ENCODE measurements around a stretch of chr10.

- PRO-cap = no peak
Observed at GRCh38 chr10:29113080-29113760, 175.7 kb upstream of the LYZL1 start.

DNA sequence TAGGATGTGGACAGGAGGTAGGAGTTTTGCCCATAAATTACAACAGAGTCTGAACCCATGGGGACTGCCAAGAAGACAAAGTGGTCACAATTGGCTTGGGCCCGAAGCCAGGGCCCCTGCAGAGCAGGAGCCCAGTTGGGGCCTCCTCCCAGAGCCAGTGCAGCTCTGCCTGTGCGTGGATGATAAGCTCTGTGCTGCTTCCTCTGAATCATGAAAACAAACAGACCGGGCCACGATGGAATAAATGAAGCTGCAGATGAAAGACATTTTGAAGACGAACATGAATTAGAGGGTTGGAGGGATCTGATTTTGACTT is 156.9 kb upstream of the LYZL1 start:
- PRO-cap = no peak

- PRO-cap = no peak
Observed at GRCh38 chr10:29326761-29327422, 38.0 kb downstream of the LYZL1 start.

DNA sequence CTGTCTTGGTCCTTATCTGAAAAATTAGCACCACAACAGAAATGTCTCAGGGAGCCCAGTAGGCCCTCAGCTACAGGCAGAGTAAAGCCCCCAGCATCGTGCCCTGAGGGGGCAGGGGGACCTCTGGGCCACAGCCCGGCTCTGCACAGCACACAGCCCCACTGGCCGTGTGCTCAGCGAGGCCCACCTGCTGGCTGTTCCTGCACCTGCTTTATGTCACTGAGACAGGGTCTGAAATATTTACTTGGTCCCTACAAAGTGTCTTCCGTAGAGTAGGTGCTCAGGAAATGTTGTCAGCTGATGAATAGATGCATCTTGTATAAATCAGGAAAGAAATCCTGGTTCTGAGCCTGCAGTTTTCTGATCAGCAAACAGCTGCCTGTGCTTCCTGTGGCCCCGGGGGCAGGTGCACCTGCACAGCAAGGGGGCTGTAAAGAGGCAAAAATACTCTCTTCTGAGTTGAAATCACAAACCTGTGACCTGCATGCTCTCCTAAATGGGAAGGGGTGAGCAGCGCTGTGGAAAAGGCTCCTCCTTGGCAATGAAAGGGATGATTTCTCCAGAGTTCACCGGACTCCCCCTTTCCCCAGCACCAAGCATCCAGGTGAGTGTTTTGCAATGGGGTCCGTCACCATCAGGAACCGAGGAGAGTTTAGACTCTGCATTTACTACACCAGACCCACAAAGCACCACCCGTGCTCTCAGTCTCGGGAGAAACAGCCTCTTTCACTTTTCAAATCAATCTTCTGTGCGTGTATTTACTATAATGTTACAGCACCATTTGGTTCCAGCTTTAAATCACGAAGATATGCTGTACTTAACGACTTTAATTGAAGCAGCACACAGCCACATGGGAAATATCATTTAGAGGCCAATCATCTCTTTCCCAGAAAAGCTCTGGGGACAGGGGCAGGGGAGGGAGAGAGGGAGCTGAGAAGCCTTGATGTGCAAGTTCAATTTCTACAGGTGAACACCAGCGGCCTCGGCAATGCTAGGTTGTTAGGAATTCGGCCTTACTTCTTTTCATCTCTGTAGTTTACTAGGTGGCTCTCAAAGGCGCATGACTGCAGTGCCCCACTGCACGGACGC is 155.1 kb downstream of the SVIL start:
- PRO-cap = unidirectional peak, plus-strand start at position 391 of the sequence

DNA sequence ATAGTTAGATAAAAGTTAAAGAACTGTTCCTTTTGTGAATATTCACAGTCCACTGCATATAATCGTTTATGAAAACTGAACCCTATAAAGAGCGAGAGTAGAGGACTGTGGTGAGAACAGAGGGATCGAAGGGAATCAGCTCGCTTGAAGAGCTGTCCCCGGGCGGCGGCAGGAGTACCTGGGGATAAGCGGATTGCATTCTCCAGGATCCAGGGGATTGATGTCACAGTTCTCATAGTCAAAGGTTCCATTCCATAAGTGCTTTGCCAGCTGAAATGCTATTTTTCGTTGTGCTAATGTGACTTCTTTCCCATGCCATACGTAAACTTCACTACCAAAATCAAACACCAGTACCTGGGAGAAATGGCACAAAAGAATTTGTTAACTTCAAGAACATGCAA is 150.3 kb downstream of the SVIL start:
- PRO-cap = no peak

GRCh38 chr10:29504960-29505159 is 129.9 kb downstream of the SVIL start:
- PRO-cap = unidirectional peak, plus-strand start at chr10:29505038

GRCh38 chr10:29586919-29587669 is 47.7 kb downstream of the SVIL start:
- PRO-cap = no peak

- PRO-cap = no peak
Observed at GRCh38 chr10:29651278-29652257, 16.8 kb upstream of the SVIL start.

DNA sequence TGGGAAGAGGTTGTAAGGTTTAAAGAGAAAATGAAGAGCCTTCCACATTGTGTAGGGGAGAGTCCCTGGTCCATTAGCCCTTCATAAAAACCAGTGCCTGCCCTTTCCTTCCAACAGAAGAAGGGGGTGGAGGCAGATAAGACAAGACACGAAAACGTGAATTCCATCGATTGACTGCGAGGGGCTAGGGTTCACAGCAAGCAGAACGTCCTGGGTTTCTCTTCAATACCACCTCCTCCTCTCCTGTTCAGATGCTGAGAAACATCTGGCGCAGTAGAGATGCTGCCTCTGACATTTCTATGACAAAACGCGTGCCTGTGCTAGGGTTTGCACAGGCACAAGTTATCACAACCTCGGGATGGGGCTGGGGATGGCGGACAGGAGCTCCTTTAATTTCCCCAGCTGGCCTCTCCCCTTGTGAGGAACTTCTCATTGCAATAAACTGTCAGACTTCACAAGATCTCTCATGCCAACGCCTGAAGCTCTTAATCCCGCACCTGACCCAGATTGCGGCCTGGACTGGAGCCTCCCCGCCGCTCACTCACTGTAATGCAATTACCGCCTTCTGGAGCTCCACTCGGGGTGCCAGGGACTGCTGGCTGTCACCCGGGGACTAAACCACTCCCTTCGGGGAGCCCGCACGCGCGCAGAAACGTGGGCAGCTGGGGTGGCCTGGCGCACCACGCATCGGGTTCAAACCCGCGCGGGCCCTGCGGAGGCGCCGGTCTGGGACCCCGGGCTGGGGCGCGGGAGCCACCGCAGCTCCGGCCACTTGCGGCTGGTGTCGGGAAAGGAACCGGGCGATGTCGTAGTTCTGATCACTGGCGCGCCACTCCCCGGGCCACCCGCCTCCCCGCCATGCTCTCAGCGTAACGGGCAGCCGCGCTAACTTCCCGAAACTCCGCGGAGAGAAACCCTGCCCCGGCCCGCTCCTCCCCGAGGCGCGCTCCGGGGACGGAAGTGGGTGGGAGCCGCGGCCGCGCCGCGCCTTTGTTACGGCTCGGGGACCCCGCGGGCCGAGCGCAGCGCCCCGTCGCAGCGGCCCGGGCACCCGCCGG is 100.1 kb upstream of the SVIL start:
- PRO-cap = unidirectional peak, plus-strand start at position 113 of the sequence; bidirectional peak, plus-strand start at position 996 of the sequence, minus-strand start at position 808 of the sequence

DNA sequence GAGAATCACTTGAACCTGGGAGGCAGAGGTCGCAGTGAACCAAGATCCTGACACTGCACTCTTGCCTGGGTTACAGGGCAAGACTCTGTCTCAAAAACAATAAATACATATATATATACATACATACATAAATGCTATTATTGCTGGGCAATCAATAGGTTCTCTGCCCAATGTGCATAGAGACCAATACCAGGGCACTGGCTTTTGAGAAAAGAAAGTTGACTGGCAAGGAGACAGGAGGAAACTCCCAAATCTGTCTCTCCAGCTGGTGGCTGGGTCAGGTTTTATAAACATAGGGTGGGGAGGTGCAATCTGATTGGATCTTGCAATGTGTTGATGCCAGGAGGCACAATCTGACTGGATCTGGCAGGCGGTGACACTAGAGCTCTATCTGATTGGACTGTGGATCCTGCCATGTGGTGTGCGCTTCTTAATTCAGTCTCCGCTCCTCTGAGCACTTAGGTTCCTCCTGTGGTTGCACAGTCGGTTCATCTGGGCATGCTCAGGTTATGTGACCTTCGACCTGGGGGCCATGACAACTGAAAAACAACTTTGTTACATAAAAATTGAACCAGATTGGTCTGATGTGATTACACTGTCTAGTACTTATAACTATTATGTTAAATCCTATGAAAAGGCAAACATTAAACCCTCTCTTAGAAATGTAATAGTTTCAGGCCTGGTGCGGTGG is 127.0 kb upstream of the SVIL start:
- PRO-cap = no peak

- PRO-cap = no peak
Observed at GRCh38 chr10:29794811-29795154, 160.0 kb upstream of the SVIL start.

DNA sequence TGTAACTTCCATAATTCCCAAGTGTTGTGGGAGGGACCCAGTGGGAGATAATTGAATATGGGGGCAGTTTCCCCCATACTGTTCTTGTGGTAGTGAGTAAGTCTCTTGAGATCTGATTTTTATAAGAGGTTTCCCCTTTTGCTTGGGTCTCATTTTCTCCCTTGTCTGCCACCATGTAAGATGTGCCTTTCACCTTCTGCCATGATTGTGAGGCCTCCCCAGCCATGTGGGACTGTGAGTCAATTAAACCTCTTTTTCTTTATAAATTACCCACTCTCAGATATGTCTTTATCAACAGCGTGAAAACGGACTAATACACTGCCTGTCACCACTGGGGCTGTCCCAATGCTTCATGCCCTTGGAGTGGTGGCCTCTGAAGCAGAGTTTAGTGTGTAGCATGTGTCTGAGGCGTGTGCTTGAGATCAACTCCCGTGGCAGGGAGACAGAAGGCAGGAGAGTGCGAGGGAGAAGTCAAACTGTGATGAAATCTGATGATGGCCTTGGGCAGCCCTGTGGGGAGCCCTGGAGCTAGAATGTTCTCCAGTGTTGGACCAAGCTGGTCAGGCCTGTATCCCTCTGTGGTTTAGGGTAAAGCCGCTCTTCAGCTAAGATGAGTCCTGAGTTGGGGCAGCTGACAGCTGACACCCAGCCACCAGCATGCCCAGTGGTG is 170.2 kb upstream of the SVIL start:
- PRO-cap = no peak

GRCh38 chr10:29877686-29878416 is 181.5 kb downstream of the JCAD start:
- PRO-cap = no peak

GRCh38 chr10:29895454-29896050 is 163.8 kb downstream of the JCAD start:
- PRO-cap = no peak

- PRO-cap = no peak
Observed at GRCh38 chr10:30186409-30187211, 127.2 kb upstream of the JCAD start.

DNA sequence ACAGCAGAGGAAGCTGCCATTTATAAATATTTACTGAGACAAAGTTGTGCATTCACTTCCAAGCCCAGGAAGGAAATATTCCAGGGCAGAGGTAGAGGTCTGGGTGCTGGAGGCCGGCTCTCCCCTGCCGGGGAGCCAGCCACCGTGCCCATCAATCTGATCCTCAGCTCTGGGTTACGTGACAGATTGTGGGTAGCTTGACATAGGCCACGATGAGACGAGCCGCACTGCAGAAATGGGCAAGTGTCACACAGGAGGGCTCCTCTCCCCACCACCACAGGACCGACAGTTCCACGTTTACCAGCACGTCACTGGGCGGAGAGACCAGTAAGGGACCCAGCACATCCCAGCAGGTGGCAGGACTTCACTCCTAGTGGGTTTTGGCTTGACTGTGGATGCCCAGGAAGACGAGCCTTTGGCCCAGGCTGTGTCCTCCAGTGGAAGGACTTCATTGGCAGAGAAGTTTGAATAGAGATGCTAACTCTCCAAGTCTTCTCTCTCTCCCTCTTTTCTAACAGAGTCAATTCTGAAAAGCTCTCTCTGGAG is 129.2 kb upstream of the JCAD start:
- PRO-cap = no peak

DNA sequence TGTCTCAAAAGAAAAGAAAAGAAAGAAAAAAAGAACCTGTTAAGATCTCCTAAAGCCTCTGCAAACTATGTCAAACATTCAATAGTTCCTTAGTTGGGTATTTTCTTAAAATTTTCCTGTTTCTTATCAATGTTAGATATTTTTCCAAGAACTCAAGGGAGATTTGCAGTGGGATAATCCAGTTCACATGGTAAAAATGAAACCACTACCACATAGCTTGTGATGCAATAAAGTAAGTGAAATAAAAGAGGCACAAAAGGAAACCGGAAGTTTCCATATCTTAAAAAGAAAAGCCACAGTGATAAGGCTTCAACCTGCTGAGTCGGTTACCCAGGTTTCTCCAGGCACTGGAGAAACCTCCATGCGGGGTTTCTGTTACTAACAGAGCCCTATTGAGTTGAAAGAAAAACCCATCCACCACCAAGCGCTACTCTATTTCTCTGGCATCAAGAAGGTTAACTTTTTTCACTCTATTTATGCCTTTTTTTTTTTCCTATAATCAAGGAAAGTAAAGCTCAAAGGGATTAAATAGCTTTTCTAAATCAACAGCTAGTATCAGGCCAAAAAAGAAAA is 15.3 kb upstream of the MAP3K8 start:
- PRO-cap = no peak

- PRO-cap = bidirectional peak, plus-strand start at chr10:30435380, minus-strand start at chr10:30435327
Observed at GRCh38 chr10:30435144-30435617, 1.2 kb downstream of the MAP3K8 start.

- PRO-cap = no peak
Observed at GRCh38 chr10:30444412-30444900, 10.5 kb downstream of the MAP3K8 start.

GRCh38 chr10:30488168-30488732 is 54.3 kb downstream of the MAP3K8 start:
- PRO-cap = no peak

Measured in mucosa of descending colon (tissue), 1 donor.